Stomach (tissue), 7 donors: ENCODE measurements around the genes ST13, RBX1, EP300 and MEI1.

DNA sequence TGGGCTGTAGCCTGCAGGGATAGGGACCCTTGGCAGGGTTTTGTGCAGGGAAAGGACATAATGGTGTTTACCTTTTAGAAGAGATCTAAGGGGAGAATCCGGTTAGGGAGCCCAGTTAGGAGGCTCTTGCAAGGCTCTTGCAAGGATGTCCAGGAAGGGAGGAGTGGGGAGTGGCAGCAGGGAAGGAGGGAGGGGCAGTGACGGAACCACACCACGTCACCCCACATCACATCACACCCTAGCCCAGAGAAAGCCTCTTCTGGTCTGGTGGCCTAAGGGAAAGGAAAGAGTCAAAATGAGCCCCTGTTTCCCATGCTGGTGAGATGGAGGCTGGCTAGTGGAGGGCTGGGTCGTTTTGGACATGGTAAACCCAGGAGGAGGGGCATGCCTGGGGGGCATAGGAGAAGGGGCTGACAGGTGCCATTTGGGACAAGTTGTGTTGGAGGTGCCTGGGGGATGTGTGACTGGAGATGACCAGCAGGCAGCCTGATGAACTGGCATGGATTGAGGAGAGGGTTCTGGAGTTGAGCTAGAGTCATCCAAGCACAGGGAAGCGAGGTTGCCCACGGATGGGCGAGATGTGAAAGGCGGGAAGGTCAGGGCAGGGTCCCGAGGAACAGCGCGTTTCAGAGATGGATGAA lies 6.1 kb upstream of the FAM83F start:
- PRO-cap: no peak
- RAMPAGE, long total RNA, 5 experiments: no peak in any of the 5 experiments
- RRBS: no CpG with 5 or more reads among the region's 11 CpGs

DNA sequence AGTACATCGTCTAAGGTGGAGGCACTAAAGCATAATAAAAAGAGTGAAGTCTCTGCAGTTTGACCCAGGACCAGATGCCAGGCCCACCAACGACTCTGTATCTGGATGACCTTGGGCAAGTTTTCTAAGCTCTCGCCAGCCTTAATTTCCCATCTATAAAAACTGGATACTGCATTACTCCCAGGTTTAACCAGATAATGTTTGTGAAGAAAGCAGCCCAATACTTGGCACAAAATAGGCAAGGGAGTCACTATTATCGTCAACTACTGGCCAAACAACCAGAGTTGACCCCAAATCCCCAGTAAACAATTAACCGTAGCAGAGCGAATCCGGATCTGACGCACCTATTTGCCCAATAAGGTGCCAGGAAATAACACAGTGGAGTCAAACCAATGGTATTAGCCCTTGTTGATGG lies 49.1 kb downstream of the FAM83F start:
- PRO-cap: bidirectional peak, plus-strand start outside the sequence, minus-strand start at position 307 of the sequence
- RAMPAGE, long total RNA, 5 experiments: no peak in any of the 5 experiments
- RRBS: no CpG with 5 or more reads among the region's 8 CpGs

- PRO-cap: no peak
- RAMPAGE, long total RNA, 5 experiments: start-site peak on the plus strand in 2 of 5 experiments, at chr22:40082214-40082862 at its widest, 5 to 8 reads per replicate
- RRBS: no CpG with 5 or more reads among the region's 9 CpGs
These were observed 87.4 kb downstream of the FAM83F start for GRCh38 chr22:40081706-40083047.

GRCh38 chr22:40289892-40290626 lies 56.2 kb upstream of the ADSL start:
- PRO-cap: no peak
- RAMPAGE, long total RNA, 5 experiments: no peak in any of the 5 experiments
- RRBS: no CpG with 5 or more reads among the region's 18 CpGs

DNA sequence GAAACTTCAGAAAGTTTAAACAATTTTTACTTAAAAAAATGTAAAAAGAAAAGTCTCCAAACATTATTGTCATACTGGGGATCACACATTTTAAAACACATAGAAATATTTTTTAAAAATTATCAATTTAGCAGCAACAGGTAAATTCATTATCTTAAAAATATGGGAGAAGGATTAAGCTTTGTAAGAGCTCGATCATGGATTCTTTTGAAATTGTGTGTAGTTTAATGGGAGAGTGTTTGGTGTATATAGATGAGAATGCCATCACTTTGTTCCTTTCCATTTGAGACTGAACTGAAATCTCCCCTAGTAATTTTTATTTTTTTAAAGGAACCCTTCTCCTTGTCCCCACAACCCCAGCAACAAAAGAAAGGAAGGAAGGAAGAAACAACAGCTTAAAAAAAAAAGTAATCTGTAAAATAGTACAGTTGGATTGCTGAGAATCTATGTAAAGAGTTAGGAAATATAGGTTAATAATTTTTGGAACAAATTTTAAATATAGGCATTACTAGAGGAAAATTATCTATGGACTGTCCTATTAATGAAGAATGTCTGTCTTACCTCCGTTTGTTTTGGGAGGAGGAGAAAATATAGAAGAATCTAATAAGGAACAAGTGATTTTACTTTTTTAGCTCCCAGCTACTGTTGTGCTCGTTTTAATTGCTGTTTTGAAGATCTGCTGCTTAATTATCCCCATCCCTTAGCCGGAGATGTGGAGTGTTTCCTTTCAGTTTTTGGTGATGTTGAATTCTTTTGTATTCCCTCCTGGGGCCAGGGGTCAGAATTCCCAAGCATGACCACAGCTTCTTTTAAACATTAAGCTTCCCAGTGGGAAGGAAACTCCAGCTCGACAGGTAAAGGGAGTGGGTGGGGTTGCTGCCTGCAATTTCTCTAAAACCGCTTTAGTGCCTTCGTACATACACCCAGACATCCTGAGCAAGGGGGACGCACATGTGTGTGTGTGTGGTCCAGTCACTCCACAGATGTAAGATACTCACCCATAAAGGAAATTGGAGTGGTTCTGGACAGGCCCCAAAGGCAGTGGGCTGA lies 19.7 kb upstream of the ADSL start:
- PRO-cap: no peak
- RAMPAGE, long total RNA, 5 experiments: no peak in any of the 5 experiments
- RRBS: no CpG with 5 or more reads among the region's 8 CpGs

GRCh38 chr22:40855967-40856779 lies at the start of gene ST13:
TSS of gene ST13 (minus strand) at chr22:40856639.
- PRO-cap: bidirectional peak, plus-strand start at chr22:40856684, minus-strand start at chr22:40856641
- RAMPAGE, long total RNA, 5 experiments: start-site peak on the minus strand in 5 of 5 experiments, at chr22:40856477-40856690 at its widest, 76 to 7,712 reads per replicate
- RRBS: 2% methylated on average over 8 of the region's 52 CpGs

GRCh38 chr22:40951262-40951520 lies at the start of gene RBX1:
TSS of gene RBX1 (plus strand) at chr22:40951378.
- PRO-cap: bidirectional peak, plus-strand start at chr22:40951407, minus-strand start at chr22:40951028
- RAMPAGE, long total RNA, 5 experiments: start-site peak on the plus strand in 5 of 5 experiments, at chr22:40951370-40951393 at its widest, 138 to 676 reads per replicate
- RRBS: 0% methylated on average over 3 of the region's 27 CpGs

- PRO-cap: bidirectional peak, plus-strand start at chr22:40951844, minus-strand start at chr22:40951602
- RAMPAGE, long total RNA, 5 experiments: no peak in any of the 5 experiments
- RRBS: no CpG with 5 or more reads among the region's 37 CpGs
These were observed 507 bp downstream of the RBX1 start for GRCh38 chr22:40951521-40952249.

DNA sequence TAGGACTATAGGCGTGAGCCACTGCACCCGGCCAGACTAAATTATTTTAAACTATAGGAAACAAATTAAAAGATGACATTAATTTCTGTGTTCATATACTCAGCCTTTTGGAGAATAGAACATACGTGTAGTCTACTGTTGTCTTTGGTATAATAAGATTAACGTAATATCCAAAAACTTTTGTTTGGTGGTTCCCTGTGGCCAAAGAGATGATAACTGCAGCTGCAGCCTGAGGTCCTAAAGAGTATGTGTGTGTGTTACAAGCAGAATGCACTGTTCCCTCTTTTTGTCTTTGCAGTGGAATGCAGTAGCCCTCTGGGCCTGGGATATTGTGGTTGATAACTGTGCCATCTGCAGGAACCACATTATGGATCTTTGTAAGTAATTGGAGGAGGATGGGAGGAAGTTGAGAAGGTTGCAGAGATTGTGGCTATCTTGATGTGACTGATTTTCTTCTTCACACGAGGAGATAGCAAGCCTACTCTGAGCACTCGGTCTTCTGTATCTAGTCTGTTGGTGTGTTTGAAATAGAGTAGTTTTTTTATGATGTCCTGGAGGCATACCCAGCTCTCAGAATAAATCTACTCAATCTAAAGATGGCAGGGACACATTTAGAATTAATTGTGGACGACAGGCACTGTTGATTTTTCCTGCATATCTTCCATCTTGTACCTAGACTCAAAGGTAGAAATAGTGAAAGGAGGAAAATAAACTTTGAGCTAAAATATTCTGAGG lies 2.2 kb downstream of the RBX1 start:
- PRO-cap: no peak
- RAMPAGE, long total RNA, 5 experiments: no peak in any of the 5 experiments
- RRBS: no CpG with 5 or more reads among the region's 7 CpGs

DNA sequence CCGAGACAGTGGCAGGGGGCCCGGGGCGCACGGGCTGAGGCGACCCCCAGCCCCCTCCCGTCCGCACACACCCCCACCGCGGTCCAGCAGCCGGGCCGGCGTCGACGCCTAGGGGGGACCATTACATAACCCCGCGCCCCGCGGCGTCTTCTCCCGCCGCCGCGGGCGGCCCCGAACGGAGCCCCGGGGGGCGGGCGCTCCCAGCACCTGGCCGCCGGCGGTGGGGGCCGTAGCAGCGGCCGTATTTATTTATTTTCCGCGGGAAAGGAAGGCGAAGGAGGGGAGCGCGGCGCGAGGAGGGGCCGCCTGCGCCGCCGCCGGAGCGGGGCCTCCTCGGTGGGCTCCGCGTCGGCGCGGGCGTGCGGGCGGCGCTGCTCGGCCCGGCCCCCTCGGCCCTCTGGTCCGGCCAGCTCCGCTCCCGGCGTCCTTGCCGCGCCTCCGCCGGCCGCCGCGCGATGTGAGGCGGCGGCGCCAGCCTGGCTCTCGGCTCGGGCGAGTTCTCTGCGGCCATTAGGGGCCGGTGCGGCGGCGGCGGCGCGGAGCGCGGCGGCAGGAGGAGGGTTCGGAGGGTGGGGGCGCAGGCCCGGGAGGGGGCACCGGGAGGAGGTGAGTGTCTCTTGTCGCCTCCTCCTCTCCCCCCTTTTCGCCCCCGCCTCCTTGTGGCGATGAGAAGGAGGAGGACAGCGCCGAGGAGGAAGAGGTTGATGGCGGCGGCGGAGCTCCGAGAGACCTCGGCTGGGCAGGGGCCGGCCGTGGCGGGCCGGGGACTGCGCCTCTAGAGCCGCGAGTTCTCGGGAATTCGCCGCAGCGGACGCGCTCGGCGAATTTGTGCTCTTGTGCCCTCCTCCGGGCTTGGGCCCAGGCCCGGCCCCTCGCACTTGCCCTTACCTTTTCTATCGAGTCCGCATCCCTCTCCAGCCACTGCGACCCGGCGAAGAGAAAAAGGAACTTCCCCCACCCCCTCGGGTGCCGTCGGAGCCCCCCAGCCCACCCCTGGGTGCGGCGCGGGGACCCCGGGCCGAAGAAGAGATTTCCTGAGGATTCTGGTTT lies at the start of gene EP300:
Gene EP300, plus strand, starts transcription at position 668 of the 1,050 bp plus-strand sequence.
- PRO-cap: bidirectional peak, plus-strand start at position 704 of the sequence, minus-strand start at position 399 of the sequence
- RAMPAGE, long total RNA, 5 experiments: start-site peak on the plus strand in 3 of 5 experiments, centred at positions 657 to 685 of the sequence, 53 to 654 reads per replicate
- RRBS: 1% methylated on average over 96 of the region's 136 CpGs

DNA sequence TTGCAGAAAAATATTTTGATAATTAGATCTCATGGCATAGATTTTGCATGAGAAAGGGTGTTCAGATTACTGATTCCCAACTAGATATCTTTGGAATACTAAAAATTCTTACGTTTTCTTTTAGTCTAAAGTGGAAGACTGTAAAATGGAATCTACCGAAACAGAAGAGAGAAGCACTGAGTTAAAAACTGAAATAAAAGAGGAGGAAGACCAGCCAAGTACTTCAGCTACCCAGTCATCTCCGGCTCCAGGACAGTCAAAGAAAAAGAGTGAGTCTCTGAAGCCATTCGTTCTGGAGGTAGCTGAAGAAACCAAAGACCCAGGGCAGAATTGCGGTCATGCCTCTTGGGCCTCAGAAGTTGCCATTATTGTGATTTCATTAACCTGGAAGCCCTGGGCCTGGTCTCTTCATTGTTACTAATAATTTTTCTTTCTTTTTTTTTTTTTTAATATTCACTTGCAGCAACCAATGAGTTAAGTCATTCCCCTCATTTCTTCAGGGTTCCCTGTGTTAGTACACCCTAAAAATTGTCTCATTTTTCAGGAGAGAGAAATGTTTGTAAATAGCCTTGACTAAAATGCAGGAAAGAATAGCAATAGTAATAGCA lies 52.9 kb upstream of the L3MBTL2 start:
- PRO-cap: no peak
- RAMPAGE, long total RNA, 5 experiments: no peak in any of the 5 experiments
- RRBS: no CpG with 5 or more reads among the region's 5 CpGs

GRCh38 chr22:41172360-41172694 lies 32.8 kb upstream of the L3MBTL2 start:
- PRO-cap: no peak
- RAMPAGE, long total RNA, 5 experiments: start-site peak on the plus strand in 1 of 5 experiments, at chr22:41172580-41172585 at its widest, 26 reads per replicate
- RRBS: no CpG with 5 or more reads among the region's 3 CpGs

- PRO-cap: no peak
- RAMPAGE, long total RNA, 5 experiments: no peak in any of the 5 experiments
- RRBS: 72% methylated on average over 4 of the region's 12 CpGs
These were observed 34.4 kb upstream of the TEF start for GRCh38 chr22:41347294-41347733.

GRCh38 chr22:41380844-41381340 lies 850 bp upstream of the TEF start:
- PRO-cap: bidirectional peak, plus-strand start at chr22:41381090, minus-strand start at chr22:41381010; bidirectional peak, plus-strand start at chr22:41381532, minus-strand start at chr22:41381263
- RAMPAGE, long total RNA, 5 experiments: no peak in any of the 5 experiments
- RRBS: no CpG with 5 or more reads among the region's 27 CpGs

GRCh38 chr22:41447447-41448234 lies 1.0 kb upstream of the TOB2 start:
- PRO-cap: bidirectional peak, plus-strand start at chr22:41447746, minus-strand start at chr22:41447613; bidirectional peak, plus-strand start at chr22:41448011, minus-strand start at chr22:41447906; unidirectional peak, minus-strand start at chr22:41448159
- RAMPAGE, long total RNA, 5 experiments: no peak in any of the 5 experiments
- RRBS: under 1% methylated on average over 35 of the region's 64 CpGs

DNA sequence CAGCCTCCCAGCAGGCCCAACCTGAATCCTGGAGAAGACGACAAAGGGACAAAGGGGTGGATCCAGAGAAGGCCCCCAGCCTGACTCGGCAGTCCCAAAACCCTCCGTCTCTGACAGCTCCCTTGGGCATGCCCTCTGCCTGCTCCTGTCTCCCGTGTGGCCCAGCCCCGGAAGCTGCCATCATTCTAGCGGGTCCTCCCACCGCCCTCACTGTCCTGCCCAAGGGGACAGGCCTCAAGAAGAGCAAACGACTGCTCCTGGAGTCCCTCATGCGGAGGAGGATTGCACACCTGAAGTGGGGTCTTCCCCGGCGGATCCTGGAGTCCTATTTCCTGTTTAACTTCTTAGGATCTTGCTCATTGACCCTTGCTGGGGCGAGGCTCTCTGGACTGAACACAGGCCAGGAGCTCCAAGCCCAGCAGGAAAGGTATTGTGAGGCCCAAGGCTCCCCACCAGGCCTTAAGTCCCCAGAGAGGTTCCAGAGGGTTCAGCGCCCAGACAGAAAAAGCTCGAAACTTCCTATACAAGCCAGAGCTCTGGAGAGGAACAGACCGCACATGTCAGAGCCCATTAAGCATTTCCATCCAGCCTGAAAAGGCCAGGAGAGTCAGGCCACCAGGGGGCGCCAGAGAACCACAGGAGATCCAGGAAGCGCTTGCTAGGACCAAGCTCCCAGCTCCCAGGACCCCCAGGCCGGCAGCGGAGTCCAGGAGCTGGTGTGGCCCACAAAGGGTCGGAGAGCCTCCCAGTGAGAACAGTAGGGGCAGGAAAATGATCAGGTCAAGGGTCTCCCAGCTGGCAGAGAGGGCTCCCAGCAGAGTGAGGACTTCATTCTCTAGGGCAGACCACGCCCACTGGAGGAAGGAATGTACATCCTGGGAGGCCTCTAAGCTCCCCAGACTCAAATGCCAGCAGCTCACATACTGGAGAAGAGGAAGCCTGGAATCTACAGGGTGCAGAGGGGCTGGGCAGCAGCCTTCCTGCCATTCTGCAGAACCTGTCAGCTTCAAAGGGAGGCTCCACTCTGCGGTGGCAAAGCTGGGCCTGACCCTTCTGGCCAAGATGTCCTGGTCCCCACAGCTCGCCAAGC lies 2.3 kb upstream of the MEI1 start:
- PRO-cap: no peak
- RAMPAGE, long total RNA, 5 experiments: no peak in any of the 5 experiments
- RRBS: no CpG with 5 or more reads among the region's 23 CpGs

GRCh38 chr22:41699070-41699978 lies at the start of gene MEI1:
TSS of gene MEI1 (plus strand) at chr22:41699503.
- PRO-cap: bidirectional peak, plus-strand start at chr22:41699707, minus-strand start at chr22:41699400
- RAMPAGE, long total RNA, 5 experiments: no peak in any of the 5 experiments
- RRBS: 63% methylated on average over 34 of the region's 69 CpGs

DNA sequence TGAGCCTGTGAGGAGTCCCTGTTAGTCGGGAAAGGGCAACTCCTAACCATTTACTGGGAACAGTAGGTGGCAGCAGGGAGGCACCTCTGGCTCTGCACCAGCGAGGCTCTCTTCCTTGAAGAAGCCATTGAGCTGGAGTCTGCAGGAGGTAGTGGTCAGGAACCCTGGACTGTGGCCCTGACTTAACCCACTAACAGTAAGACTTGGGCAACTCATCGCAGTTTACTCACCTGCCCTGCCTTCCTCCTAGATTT lies 47.3 kb downstream of the MEI1 start:
- PRO-cap: no peak
- RAMPAGE, long total RNA, 5 experiments: no peak in any of the 5 experiments
- RRBS: no CpG with 5 or more reads among the region's 3 CpGs

GRCh38 chr22:41780816-41781933 lies 19.3 kb upstream of the CCDC134 start:
- PRO-cap: bidirectional peak, plus-strand start at chr22:41781386, minus-strand start at chr22:41781262
- RAMPAGE, long total RNA, 5 experiments: start-site peak on the plus strand in 1 of 5 experiments, at chr22:41781285-41781392 at its widest, 12 reads per replicate
- RRBS: no CpG with 5 or more reads among the region's 11 CpGs

DNA sequence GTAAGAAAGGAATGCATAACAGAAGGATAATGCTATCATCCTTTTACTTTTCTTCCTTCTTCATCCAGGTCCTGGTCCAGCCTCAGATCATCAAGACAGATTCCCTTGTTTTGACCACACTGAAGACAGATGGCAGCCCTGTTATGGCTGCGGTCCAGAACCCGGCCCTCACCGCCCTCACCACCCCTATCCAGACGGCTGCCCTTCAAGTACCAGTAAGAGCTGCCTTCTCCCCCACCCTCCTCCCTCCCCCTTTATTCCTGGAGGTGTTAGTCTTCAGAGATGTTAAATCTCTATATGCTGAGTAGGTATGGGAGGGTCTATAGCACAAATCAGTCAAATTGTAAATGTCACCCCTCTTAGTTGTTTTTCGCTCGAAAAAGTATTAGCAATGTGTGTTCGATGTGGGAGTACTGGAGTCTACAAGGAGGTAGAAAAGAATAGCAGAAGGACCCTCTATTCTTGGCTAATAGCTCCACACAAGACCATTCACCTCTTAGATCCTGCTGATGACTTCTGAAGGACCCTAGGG lies 38.0 kb downstream of the SREBF2 start:
- PRO-cap: no peak
- RAMPAGE, long total RNA, 5 experiments: start-site peak on the plus strand in 3 of 5 experiments, centred at positions 178 to 199 of the sequence, 21 to 24 reads per replicate
- RRBS: no CpG with 5 or more reads among the region's 7 CpGs